SUDHL5 (cell line): ENCODE measurements around the genes SEPTIN11 and PAQR3.

- PRO-cap = no peak
These were observed at the start of gene SEPTIN11 for GRCh38 chr4:76949338-76950135. TSS of gene SEPTIN11 (plus strand) at chr4:76949752.

GRCh38 chr4:77028304-77028957 is 47.4 kb downstream of the CCNI start:
- PRO-cap = no peak

- PRO-cap = no peak
These were observed 43.7 kb downstream of the CCNI start for GRCh38 chr4:77031908-77032578.

DNA sequence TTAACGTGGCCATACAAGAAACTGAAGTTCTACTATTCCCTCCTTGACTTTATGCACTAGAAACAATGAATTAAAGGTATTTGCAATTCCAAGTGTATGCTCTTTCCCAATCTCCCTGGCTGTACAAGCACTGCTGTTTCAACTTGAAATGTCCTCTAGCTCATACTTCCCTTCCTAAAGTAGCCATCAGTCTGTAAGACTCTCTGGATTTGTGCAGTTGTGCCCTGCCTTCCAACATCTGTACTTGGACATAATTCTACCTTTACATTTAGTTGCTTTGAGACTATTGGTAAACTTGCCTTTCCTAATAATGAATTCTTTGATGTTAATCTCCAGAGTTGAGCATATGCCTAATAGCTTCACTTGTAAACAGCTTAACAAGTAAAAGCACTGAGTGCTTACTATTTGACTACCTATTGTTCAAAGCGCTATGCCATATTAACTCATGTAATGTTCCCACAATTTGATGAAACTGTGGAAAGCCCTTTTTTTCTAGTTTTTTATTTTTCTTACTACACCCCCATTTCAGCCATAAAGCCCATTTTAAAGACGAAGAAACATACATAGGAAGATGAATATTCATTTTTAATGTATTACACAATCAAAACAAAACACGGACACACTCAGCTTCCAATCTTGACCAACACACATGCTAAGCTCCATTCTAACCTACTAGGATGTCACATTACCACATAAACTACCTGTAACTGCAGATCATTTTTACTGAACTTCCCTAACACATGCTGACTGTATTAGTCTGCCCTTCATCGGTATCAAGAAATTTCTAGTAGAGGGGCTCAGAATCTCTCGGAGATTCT is 2.1 kb downstream of the CCNI start:
- PRO-cap = no peak

DNA sequence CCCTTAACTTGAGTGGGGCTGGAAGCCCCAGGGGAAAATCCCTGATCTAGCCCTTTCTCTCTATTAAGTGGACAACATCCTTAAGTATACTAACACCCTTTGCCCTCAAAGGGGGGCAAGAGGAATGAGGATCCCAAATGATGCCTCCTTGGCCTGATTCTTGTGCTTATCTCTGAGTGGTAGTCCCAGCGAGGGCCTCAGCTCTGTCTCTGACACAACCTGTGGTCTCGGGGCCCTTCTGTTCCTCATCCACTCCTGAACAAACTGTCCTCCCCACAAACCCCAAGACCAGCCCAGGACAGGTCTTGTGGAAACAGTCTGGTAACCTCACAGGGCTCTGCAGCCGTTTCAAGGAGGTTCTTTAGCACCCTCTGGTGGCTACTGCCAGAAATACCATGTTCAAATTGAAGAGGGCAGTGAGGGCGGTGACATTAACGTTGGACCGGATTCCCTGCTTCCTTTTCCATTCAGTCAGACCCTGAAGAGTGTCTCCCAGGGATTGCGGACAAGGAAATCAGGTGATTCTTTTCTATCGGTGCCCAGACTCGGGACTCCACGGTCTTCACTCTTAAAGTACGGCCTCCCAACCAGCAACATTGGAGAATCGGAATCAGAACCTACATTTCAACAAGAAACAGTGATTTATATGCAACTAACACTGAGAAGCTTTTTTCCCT is 13.0 kb downstream of the CXCL13 start:
- PRO-cap = no peak

DNA sequence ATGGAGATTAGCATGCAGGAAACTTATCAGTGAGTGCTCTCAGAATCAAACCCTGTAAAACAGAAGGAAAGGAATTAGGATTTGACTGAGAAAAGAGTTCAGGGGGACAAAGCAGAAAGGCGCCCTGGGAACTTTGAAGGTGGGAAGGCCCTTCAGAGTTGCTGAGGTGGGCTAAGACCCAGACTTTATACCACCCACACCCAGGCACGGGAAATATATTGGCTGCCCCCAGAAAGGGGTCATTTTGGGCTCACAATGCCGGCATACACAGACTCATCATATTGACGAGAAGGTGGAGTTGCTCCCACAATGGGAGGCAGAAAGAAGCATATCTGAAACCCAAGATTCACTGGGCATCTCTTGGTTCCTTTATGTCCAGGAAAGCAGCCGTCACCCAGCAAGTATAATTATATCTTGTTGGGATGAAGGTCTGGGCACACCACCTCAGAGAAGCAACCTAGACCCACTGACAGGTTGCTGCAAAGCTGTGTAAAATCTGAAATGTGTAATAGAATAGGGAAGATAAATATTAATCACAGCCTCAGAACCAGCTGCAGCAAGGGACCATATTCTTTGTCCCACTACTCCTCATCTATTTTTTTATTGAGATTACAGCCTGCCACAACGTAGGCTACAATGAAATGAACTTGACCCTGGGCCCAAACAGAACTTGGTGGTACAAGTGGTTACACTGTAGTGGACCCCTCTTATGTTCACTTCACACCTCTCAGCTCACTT is 105.5 kb downstream of the CXCL13 start:
- PRO-cap = no peak

GRCh38 chr4:77756076-77756659 is 63.0 kb downstream of the CNOT6L start:
- PRO-cap = no peak

DNA sequence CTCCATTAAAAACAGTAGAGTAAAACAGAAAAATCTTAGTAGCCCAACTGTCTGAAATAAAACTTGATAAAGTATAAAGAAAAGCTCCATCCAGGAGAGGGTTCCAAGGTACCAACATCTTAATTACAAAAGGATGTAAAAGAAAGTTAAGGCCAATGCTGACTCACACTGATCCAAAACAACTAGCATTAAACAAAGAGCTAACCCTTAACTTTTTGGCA is 18.5 kb downstream of the CNOT6L start:
- PRO-cap = no peak

- PRO-cap = no peak
These were observed 7.4 kb downstream of the CNOT6L start for GRCh38 chr4:77811768-77812172.

DNA sequence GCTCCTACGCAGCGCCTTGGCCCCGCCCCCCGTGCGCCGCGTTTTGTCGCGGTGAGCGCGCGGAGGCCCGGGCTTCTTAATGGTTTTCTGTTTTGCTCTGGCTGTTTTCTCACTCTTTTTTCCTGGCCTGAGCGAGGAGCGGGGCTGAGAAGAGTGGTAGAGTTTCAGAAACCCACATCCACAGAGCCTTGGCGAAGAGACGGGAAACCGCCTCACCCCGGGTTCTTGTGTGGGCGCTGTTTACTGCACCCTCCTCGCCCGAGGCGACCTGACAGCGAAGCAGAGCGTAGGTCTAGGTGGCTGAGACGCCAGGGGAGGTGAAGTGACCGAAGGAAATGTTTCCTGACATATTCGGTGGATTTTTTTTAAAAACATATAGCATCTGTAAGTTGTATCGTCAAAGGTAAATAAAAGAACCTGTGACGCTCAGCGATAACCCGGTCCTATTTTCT is 1.2 kb upstream of the CNOT6L start:
- PRO-cap = bidirectional peak, plus-strand start at position 79 of the sequence, minus-strand start outside the sequence; bidirectional peak, plus-strand start at position 282 of the sequence, minus-strand start at position 276 of the sequence

- PRO-cap = no peak
These were observed 5.4 kb upstream of the MRPL1 start for GRCh38 chr4:77857182-77857584.

DNA sequence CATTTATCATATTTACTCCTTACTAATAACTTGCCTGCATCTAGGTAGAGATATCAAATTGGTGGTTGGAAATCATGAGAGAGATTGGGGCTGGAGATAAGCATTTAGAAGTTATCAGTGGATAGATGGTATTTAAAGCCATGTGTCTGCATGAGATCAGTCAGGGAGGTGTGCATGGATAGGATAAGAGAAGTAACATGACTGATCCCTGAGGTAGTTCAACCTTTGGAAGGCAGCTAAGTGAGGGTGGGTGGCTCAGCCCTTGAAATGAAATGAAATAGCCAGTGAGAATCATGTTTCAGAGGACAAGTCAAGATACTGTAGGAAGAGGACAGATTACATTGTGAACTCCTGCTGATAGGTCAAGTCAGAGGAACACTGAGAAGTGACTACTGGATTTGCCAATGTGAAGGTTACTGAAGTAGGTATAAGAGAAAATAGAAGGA is 43.3 kb downstream of the MRPL1 start:
- PRO-cap = no peak

GRCh38 chr4:78056064-78057116 is 733 bp upstream of the FRAS1 start:
- PRO-cap = no peak

DNA sequence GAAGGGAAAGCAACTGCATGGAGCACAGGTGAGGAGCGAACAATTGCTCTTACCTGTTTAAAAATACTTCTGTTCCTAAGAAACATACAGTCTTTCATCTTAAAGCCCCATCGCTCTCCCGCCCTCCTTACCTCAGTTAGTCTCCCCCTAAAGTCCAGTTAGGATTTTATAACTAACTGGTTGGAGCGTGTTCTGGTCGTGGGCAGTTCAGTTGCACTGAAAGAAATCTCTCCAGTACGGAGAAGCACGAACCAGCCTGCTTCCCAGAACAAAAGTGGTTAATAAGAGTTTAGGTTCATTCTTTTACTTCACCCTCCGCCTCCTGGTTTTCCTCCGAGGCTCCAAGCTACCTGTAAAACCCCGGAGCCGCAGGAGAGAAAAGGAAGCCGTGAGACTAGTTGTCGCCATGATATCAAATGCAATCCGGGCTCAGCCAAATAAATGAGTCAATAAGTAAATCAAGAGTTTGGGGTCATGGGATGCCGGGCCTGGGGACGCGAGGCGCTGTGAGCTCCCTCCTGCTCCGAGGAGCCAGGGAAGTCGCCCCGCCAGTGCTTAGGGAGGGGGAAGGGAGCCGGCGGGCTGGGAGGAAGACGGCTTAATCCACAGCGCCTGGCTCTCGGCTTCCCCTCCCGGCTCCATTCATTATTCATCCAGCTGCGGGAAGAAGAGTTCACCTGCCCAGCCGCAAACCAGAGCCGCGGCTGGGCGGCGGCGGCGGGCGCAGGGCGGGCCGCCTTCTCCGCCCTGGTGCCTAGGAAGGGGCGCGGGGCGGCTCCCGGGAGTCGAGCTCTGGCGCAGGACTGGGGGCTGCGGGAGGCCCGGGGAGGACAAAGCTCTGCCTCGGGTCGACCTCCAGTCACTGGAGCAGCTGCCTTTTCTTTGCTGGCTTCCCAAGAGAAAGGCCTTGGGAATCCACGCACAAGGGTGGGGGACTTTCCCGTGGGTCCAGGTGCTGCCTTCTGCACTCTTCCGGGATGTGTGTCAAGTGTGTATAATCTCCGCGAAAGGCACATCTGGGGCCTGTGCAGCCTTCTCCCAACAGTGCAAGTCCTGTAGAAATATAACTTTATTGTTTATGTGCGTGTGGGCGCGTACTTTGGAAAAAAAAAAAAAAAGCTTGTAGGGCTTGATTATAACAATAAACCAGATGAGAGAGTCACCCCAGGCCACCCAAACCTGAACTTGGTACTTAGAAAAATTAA is 1.7 kb downstream of the FRAS1 start:
- PRO-cap = no peak

DNA sequence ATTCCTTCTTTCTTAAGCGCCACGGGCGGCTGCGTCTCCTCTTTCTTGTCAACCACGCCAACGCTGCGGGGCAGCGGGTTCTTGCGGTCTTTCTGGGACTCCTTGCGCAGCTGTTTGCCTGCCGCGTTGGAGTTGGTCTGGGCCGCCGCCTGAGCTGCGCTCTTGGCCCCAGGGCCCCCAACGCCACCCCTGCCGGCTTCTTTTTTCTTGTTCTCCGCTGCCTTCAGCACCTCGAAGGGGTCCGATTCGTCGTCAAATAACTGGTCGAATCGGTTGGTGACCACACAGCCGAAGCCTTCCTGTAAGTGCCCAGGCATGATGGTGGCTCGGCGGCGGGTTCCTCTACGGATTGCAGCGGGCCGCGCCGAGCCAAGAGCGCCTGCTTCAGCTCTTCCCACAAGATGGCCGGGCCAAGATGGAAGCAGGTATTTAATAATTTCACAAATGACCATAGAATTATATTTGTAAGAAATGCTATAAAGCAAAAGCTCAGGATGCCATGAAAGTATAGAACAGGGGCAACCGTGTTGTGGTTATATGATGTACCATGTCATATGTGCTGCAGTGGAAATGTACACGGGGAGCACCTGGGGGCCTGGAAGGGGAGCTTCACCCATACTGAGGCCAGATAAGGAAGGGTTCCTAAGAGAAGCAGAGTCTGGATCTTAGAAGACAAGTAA is 124.7 kb downstream of the FRAS1 start:
- PRO-cap = no peak

DNA sequence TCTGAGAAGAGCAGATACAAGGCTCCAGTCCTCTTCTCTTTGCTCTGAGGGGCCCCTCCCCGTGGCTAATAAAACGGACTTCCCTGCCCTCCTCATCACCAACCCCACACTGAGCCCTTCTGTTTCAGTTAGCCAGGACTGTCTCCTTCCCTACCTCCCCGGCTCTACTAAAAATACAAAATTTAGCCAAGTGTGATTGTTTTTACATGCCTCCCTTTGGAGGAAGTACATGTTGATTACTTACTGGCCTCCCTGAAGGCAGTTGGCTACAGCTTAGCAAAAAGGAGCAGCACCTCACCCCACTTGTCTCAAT is 96.5 kb upstream of the ANXA3 start:
- PRO-cap = no peak

DNA sequence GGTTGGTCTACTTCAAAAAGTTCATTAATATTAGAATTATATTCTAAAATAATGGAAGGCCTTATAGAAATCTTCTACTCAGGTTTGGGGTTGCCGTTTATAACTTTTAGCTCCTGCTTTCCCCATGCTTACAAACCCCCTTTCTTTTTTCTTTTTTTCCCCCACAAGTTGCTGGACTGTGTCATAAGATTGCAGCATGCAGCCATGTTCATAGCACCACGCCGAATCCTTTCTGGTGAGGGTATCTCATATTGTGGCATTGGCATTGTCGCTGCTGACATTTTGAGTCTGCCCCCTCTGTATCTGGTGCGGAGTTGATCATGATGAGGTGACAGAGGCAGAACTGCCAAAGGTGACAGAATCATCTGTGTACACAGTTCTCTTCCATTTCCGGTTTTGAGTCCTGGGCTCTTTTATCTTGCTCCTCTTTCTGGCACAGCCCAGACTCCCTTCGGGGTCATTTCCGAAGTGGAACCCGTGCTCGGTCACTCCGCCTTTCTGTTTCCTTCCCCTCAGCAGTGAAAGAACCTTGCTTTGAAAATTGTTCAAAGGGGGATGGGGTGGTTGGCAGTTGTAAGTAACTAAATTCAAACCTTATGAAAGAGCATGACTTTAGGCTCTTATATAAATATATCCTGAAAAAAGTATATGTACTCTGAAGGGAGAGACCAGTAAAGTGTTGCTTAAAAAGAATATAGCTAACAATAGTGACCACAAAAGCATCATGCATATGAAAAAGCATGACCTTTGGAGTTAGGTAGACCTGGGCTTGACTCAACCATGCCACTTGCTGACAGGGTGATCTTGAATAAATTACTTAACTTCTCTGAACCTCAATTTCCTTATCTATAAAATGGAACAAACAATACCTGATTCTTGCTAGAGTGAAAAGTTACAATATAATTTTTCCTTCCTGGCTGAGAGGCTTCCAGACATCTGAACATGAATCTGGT is 55.0 kb upstream of the BMP2K start:
- PRO-cap = no peak

- PRO-cap = no peak
These were observed 21.8 kb downstream of the BMP2K start for GRCh38 chr4:78797481-78798733.

- PRO-cap = unidirectional peak, plus-strand start at chr4:78938980; bidirectional peak, plus-strand start at chr4:78939565, minus-strand start at chr4:78939438
These were observed at the start of gene PAQR3 for GRCh38 chr4:78938756-78939768. TSS of gene PAQR3 (minus strand) at chr4:78939438.

GRCh38 chr4:79211179-79212097 is 114.4 kb downstream of the NAA11 start:
- PRO-cap = no peak